Measurements from ENCODE around the genes C1orf74 and TRAF5.

- RRBS = no CpG with 5 or more reads among the region's 3 CpGs
Observed at GRCh38 chr1:209742883-209743695, 12.8 kb upstream of the TRAF3IP3 start.

DNA sequence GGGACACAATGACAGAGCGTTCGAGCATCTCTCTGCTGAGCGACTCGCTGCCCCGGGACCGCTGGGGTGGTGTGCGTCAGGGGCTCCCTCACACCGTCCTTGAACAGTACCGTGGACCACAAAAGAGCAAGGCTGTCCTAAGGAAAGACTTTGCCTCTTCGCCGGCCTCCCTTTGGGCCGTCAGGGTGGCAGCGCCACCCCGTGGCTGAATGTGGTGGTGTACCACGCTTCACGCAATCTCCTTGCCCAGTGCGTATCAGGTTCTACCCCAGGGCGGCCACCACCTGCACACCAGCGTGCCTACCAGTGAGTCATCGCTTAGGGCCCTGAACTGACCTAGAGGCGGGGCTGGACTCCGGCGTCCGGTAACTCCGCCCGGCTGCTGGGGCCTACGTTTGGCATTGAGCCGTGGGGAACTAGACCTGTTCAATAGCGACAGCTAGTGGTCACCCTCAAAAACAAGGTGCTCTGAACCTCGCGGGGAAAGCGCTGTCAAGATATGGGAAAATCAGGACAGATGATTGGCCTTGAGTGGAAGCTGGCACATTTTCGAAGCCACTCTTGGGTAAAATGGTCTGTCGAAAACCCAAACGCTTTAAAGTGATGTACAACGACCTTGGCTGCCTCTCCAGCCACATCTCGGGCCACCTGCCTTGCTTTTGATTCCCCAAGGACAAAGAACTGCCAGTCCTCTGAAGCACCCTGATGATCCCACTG lies 8.1 kb upstream of the TRAF3IP3 start:
- RRBS = no CpG with 5 or more reads among the region's 37 CpGs

DNA sequence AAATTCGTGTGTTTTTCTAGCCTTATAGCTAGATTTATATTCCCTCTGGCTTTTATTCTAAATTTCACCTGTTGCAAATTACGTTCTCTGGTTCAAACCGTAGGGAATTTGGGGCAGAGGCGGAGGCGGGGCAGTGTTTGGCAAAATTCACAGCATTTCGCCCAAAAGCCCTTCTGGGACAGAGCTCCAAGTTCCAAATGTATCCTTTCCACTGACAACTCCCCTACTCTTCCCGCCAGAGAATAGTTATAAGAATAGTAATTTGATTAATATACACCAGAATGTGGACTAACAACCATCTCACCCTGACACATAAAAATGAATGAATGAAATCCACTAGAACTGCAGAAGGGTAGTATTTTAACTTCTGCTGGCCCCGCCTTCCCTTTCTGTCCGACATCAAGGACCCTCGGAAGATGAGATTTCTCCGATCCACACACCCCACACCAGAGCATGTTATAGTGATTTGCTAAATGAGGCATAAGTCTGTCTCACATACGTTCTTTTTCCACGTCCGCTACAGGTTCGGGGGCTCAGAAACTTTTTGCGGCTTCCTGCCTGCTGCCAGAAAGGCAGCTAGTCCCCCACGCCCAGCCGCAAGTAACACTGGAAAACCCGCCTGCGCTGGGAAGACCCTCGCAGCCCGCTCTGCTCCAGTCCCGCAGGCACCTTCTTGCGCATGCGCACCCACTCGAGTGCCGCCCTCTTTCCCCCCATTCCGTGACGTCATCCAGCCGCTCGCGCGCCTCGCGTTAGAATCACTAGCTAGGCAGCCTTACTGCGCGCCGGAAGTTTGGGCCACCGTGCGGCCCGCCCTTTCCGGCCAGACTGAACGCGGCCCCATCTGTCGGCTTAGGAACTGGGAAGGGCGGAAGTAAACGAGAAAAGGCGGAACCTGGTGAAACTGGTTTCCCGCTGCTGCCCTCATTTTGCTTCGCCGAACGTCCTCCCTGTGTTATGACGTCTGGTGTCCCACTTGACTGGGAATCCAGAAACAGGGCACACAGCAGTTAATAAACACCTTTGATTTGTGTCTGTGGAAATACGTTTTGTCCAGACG lies at the start of gene C1orf74:
Gene C1orf74, minus strand, starts transcription at position 681 of the 1,060 bp plus-strand sequence.
- RRBS = no CpG with 5 or more reads among the region's 55 CpGs

DNA sequence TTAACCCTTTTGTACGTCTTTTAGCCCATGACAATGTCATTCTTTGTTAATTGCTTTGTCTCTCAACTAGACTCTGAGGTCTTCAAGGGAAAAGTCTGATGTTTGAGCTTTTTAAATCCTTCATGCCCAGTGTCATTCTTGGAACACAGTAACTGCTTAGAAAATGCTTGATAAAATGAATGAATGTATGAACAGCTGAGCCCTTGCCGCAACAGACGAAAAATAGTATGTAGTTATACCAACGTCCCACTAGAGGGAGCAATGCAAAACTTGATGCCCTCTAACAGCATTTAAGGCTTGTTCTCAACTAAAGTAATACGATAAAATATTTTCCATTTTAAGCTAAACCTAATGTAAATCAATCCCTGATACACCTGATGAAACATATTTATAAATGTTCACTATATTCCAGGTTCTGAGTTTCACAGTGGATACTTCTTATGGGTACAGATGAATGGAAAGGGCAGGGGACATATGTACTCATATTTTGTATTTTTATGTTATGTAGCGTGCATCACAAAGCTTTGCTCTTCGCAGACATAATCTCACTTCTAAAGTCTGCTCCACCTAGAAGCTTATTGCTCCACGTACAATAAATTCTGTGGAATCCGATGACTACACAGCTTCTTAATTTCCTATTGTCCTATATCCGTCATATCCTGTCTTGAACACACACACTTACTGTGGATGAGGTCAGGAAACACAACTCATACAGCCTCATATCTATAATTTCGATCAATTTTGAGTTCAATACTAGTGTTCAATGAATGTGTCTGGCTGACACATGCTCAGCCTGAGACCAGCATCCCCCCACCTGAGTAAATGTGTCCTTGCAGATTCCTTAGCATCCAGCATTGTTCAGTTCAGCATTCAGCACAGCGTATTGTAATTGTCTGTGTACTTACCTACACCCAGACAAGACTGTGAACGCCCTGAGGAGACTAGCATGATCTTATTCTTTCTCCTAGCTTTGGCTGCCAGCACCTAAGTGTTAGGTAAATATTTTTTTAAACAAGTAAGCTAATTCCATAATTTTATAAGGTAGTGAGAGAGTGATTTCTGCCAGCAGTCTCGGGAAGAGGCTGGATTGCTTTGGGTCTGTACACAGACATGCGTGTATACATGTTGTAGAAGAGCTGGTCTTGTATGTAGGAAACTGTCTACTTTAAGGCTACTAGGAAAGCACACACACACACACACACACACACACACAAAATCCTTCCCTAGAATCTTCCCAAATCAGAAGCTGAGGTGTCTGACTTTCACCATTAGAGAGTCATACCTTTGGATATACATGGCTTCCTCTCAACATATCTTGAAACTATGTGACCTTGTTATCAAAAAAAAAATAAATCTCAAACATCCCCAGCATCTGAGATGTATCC lies 4.2 kb upstream of the UTP25 start:
- RRBS = no CpG with 5 or more reads among the region's 15 CpGs

DNA sequence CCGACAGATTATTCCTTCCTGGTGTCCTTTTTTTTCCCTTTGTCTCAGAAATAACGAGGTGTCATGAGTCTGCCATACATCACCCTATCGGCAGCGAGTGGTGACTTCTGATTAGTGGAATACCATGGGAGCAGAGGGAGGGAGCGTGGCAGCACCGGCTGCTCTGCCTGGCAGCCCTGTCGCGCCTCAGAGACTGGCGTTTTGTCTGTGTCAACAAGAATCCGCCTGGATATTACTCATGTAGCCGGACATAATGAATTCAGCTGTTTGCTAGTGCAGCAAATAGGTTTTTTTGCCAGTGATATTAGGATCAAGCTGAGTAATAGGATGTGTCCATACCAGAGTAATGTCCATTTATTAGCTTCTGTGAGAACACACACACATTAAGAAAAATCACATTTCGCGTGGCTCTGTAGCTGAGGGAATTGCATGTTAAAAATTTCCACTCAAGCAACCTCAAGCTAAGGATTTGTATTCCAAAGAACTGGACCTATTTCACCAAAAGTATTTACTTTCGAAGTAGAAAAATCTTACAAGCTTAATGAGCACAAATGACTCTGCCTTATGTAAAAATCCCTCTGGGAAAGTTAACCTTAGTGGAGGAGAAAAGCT lies 51.9 kb downstream of the UTP25 start:
- RRBS = 56% methylated on average over 5 of the region's 14 CpGs

- RRBS = 81% methylated on average over 7 of the region's 34 CpGs
Observed at GRCh38 chr1:210252559-210253239, 20.1 kb downstream of the SERTAD4 start.

DNA sequence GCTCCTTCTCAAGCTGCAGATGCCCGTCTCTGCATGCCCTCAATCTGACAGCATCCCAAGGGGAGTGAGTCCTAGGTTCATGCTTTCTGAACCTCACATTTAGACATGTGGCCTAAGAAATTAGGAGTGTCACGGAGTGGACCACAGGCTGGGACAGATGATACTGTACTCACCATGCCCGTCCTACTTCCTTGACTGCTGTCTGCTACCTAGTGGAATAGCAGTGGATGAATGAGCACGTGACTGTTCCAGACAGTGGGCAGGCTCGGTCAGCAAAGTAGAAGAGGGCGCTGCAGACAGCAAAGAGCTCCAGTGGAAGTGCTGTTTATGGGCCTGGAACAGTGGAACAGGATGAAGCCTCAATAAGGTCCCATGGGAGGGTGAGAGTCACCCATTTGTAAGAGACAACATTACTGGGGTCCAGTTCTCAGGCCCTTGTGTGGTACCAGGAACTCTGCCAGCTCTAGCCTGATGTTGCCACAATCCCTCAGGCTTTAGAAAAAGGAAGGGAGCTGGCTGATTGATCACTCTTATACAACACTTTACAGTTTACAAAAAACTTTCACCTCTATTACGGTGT lies 25.4 kb downstream of the SERTAD4 start:
- RRBS = no CpG with 5 or more reads among the region's 7 CpGs

DNA sequence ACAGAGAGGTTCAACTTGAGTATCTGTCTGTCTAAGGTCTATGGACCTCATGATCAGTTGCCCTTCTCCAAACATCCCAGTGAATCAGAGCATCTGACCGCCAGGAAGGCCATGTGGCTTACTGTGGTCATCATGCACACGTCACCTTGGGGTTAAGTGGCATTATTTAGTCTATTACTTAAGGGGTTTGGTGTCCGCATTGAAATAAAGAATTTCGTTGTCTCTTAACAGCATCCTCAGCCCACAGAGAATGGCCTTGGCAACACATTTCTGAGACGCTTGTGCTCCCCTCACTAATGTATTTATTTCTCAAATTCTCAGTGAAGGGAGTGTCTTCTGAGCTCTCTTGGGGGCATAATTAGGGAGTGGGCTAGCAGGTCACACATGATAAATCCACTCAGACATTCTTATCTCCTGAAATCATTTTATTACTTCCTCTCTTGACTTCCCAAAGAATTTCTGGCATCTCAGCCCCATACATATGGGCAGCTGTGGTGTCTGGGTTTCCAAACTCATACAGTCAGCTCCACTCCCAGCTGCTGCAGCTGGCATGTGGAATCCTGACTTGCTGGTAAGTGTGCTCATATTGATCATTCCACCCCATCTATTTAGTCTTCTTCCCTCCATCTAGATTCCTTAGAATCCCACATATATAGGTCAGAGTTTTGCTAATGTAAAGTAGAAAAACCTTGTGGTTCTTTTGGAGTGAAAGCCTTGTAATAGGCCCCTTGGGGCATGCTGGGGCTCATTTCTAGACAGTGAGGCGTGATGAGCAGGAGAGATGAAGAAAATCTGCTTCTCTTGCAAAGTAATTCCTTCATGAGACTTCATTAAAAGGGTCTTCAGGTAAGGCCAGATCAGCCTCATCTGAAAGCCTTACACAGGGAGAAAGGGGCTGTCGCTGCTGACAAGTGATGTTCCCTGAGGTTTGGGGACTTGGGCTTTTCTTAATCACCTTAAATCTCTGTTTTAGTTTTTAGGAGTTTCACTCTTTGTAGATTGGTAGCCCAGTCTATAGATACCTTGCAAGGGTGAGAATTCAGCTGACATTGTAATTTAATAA lies 110.5 kb downstream of the HHAT start:
- RRBS = no CpG with 5 or more reads among the region's 7 CpGs

- RRBS = 1% methylated on average over 36 of the region's 80 CpGs
Observed at GRCh38 chr1:211326176-211327128, at the start of gene TRAF5. TRAF5 (plus strand) TSS chr1:211326833.

- RRBS = no CpG with 5 or more reads among the region's 20 CpGs
Observed at GRCh38 chr1:211336755-211337802, 10.4 kb downstream of the TRAF5 start.

- RRBS = no CpG with 5 or more reads among the region's 5 CpGs
Observed at GRCh38 chr1:211407752-211408019, 81.1 kb downstream of the TRAF5 start.

- RRBS = no CpG with 5 or more reads among the region's 8 CpGs
Observed at GRCh38 chr1:211516411-211516733, 24.4 kb upstream of the RD3 start.

- RRBS = no CpG with 5 or more reads among the region's 9 CpGs
Observed at GRCh38 chr1:211632094-211632575, 43.3 kb downstream of the NEK2 start.

DNA sequence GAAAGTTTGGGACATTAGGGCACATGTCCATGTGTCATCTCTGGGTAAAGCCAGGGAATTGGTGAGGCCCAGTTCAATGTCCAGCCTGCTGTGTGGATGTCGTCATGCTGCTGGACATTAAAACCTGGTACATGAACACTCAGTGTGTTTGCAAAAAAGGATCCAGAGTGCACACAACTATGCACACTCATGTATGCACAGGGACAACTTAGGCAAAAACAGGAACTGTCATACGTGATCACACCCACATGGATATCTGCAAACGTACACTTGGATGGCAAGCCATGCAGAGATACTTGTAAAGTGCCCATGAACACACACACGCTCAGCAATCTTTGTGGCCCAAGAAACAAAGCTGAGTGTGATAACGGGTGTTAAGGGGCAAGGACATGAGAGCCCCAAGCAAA lies 47.9 kb upstream of the NEK2 start:
- RRBS = no CpG with 5 or more reads among the region's 5 CpGs

DNA sequence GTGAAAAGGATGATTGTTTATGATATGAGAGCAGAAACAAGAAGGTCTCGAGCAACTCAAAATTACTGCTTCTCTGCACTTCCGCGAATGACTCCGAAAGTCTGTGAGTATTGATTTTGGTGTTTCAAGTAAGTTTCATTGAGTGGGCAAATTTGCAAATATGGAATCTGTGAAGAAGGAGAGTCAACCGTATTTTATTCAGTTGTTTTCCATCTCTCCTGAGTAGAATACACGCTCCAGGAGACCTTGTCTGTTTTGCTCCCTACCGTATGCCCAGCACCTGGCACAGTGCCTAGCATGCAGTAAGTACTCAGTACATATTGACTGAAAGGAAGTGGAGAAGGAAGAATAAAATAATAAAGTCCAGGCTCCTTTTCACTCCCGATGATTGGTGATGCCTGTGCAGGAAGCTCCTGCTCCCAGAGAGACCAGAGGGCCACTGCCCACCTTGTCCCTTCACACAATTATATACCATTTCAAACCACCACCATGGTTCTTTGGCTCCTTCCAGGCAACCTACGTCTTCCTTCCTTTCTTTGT lies 59.3 kb upstream of the NEK2 start:
- RRBS = no CpG with 5 or more reads among the region's 9 CpGs

DNA sequence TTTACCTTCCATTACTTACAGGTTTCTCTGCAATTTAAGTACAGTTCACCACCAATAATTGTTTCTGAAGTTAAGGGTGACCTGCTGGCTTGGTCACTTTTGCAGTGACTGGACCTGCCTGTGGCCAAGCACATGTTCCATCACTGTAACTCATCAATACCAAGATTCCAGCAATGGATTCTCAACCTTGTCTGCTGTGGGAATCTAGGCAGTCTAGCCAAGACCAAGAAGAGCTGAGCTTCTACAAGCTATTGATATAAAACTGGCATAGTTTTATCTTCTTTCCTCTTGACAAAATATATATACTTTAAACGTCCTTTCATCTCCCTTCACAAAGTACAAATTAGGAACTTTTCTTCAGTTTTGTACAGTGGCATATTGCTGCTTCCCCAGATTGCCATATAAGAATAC lies 71.4 kb upstream of the NEK2 start:
- RRBS = no CpG with 5 or more reads among the region's 1 CpG

DNA sequence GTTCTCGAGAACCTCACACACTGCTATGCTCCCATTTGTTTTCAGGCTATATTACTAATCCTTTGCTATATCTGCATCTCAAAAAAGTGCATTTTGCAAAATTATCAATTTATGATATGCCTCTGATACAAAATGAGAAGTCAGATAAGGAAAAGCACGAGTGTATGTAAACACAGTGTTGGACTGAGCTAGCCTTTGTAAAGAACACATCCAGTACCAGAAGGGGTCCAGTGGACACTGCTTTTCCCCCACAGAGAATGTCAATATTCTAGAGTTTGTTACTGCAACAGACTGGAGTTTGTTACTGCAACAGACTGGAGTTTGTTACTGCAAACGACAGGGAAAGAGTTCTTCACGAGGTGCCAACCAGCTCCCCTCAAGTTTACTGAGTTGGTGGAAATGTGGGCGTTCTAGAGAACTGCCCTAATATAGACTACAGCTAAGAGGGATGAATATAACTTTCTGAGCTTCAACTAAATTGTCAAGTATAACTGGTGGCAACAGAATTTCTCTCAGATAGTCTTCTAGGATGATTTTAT lies 73.7 kb upstream of the NEK2 start:
- RRBS = no CpG with 5 or more reads among the region's 5 CpGs

- RRBS = no CpG with 5 or more reads among the region's 3 CpGs
Observed at GRCh38 chr1:211951755-211952412, 83.5 kb downstream of the INTS7 start.

- RRBS = no CpG with 5 or more reads among the region's 4 CpGs
Observed at GRCh38 chr1:212051570-212051766, 15.9 kb downstream of the DTL start.

Measured in HCT116 (cell line).